ENCODE data around the genes UBE2G1 and ALOX15.

- RRBS, 2 experiments = no CpG with 5 or more reads among the region's 10 CpGs
Observed at GRCh38 chr17:4167851-4168050, 24.8 kb downstream of the CYB5D2 start.

GRCh38 chr17:4257285-4258021, 6.3 kb downstream of the ANKFY1 start:
- RRBS, 2 experiments = no CpG with 5 or more reads among the region's 7 CpGs

- RRBS, 2 experiments = no CpG with 5 or more reads among the region's 3 CpGs
Observed at GRCh38 chr17:4267925-4268235, 4.1 kb upstream of the ANKFY1 start.

DNA sequence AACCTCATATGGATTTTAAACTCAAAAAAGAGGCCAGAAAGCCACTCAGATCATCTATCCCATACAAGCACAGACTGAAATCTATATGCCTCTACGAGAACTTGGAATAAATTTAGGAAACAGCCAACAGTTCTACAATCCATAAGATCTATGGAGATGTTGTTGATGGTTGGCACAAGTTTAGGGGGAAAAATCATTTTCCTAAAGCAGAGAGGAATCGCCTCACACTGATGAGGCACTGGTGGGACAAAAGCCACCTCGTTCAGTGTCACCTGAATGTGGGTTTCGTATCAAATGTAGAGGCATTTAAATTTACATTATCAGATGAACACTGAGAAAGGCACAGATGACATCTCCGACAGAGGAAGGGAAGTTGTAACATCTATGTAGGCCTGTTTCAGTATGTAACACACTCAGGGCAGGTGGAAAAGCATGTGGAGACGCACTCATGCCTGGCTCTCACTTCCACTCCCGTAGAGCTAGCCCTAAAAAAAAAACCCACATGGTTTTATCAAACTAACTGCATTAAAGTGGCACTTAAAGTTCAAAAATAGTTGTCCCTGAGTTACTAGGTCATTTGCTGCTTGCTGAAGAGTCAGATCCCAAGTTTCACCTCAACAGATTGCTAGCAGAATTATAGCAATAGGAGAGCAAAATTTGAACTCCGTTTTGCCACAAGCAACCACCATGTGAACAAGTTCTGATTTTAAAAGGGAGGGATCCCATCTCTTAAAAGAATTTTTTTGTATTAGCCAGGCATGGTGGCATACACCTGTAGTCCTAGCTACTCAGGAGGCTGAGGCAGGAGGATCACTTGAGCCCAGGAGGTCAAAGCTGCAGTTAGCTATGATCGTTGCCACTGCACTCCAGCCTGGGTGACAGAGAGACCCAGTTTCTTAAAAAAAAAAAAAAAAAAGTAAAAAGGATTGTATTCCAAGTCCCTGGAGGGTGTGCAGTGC, 6.2 kb upstream of the ANKFY1 start:
- RRBS, 2 experiments = no CpG with 5 or more reads among the region's 9 CpGs

GRCh38 chr17:4365475-4366410, 732 bp downstream of the UBE2G1 start:
- RRBS, 2 experiments = 1 to 5% methylated on average over 61 to 63 of the region's 112 CpGs

DNA sequence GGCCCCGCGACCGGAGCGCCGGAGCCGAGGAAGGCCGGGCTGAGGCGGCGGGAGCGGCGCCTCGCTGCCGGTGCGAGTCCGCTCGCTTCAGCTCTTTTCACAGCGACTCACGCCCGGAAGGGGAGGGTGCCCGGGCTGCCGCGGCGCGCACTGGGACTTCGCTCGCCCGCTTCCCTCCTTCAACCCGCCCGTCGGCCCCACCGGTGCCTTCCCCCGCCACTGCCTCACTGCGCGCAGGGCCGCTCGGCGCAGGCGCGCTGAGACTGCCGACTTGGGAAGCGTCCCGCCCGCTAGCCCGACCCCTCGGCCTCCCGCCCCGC, at the start of gene UBE2G1:
TSS of gene UBE2G1 (minus strand) at position 265 of the 320 bp plus-strand sequence.
- RRBS, 2 experiments = under 1 to 3% methylated on average over 19 to 26 of the region's 47 CpGs

- RRBS, 2 experiments = no CpG with 5 or more reads among the region's 10 CpGs
Observed at GRCh38 chr17:4483106-4483866, 15.4 kb upstream of the SPNS2 start.

- RRBS, 2 experiments = no CpG with 5 or more reads among the region's 7 CpGs
Observed at GRCh38 chr17:4514031-4514579, 15.4 kb downstream of the SPNS2 start.

DNA sequence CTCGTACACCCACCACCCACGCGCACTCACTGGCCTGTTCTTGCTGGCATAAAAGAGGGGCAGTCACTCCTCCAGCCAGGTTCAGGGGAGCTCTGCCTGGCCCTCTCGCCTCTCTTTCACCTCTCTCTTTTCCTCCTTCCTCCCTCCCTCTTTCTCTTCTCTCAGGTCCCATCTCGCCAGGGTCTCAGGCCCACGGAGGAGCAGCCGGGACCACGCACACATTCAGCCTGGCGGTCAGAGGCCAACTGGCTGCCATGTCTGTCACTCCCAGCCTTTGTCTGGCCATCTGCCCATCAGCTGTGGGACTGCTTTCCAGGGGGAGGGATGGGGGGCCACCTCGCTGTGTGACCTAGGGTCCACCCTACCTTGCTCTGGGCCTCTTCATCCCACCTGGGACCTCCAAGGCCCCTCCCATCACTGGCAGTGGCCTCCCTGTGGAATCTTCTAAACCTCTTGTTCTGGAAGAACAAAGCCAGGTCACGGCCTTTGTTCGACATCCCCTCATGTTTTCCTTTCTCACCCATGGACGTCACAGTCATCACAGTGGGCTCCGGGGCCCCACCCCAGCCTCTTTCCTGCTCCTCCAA, 23.8 kb downstream of the SPNS2 start:
- RRBS, 2 experiments = no CpG with 5 or more reads among the region's 14 CpGs

- RRBS, 2 experiments = 7 to 23% methylated on average over 3 of the region's 38 CpGs
Observed at GRCh38 chr17:4585087-4586038, 1.0 kb downstream of the SMTNL2 start.

GRCh38 chr17:4587732-4588251, 3.5 kb downstream of the SMTNL2 start:
- RRBS, 2 experiments = no CpG with 5 or more reads among the region's 11 CpGs

GRCh38 chr17:4641378-4641781, at the start of gene ALOX15:
Gene ALOX15 (minus strand): TSS chr17:4641678.
- RRBS, 2 experiments = 3 to 4% methylated on average over 5 to 9 of the region's 33 CpGs

GRCh38 chr17:4708883-4709404, 1.5 kb upstream of the ARRB2 start:
- RRBS, 2 experiments = no CpG with 5 or more reads among the region's 30 CpGs

GRCh38 chr17:4834713-4835321, 1.7 kb downstream of the MINK1 start:
- RRBS, 2 experiments = no CpG with 5 or more reads among the region's 8 CpGs

DNA sequence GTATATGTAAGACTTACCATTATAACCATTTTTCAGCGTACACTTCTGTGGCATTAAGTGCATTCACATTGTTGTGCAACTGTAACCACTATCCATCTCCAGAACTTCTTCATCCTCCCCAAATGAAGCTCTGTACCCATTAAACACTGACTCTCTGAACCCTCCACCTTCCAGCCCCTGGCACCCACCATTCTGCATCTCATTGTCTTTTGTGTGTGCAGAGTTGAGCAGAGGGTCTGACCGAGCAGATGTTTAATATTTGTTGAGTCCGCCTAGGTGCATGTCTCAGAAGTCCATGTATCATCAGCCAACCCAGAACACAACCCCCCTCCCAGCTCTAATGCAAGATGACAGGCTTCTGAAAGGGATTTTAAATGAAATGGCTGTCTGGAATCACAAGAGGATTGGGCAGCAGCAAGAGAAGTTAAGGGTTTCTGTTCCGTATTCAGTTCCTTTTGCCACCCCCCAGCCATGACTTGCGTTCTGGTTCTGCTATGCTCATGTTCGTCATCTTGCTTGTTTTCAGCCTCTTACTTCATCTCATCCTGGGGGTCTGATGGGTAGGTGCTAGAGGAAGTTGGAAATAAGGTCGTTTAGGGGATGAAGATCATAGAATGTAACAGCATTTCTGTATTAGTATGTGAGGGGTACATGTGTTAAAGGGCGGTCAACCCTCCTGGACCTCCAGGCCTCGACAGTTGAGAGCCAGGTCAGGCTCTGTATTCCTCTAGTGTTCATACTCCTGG, 11.9 kb downstream of the MINK1 start:
- RRBS, 2 experiments = no CpG with 5 or more reads among the region's 9 CpGs

- RRBS, 2 experiments = 13 to 20% methylated on average over 2 of the region's 11 CpGs
Observed at GRCh38 chr17:4858450-4859296, 25.5 kb downstream of the MINK1 start.

DNA sequence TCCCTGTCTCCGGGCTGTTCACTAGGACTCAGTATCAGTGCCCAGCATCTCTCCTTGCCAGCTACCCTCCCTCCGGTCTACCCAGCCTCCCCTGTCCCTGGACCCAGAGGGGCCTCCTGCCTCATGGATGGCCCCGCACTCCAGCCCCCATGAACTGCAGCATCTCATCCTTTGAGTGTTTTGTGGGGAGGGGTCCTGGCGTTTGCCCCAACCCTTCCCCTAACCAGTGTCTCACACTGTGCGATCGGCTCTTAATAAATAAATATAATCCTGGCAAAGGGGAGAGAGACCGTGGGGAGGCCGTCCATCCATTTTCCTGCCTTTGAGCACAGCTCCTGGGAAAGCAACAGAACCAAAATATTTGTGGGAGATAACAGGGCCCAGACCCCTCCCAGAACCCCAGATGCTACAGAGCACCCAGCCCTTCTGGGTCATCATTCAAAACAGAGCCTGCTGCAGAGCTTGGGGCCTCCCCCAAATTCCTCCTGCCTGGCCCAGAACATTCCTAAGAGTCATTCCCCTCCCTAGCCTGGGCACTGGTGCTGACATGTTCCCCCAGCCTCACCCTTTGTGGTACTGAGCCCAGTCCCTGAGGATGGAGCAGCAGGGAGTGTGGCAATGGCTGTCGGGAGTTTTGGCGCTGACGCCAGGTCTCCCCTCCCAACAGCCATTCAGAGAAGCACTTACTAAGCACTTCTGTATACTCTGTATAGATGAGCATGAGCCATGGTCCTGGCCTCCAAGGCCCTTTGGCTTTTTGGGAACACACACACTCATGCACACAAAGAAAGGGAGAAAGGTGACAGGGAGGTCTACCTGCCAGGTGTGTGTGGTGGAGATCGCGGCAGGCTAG, 17.8 kb upstream of the C17orf107 start:
- RRBS, 2 experiments = 86 to 94% methylated on average over 2 of the region's 13 CpGs

- RRBS, 2 experiments = no CpG with 5 or more reads among the region's 10 CpGs
Observed at GRCh38 chr17:4897423-4898303, 1.7 kb upstream of the C17orf107 start.

GRCh38 chr17:4920312-4920816, 11.7 kb upstream of the GP1BA start:
- RRBS, 2 experiments = no CpG with 5 or more reads among the region's 8 CpGs

DNA sequence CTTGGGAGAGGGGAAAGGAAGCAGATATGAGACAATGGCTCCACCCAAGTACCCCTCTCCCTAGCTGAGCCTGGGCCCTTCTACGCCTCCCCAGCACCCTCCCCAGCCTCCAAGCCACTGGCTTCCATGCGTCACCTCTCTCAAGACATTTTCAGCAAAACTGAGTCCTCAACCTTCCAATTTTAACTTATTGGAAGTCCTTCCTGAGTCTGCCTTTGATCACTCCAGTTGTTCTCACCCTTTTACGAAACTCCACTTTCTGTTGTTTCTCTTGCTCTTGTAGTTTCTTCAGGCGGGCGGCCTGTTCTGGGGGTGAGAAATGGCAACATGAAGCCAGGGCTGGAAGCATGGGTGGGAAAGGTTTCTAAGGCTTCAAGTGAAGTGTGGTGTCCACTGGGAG, 7.1 kb downstream of the SPAG7 start:
- RRBS, 2 experiments = no CpG with 5 or more reads among the region's 5 CpGs

Measured in Panc1 (cell line).